ENCODE measurements around the genes HTR3C and EEF1AKMT4.

DNA sequence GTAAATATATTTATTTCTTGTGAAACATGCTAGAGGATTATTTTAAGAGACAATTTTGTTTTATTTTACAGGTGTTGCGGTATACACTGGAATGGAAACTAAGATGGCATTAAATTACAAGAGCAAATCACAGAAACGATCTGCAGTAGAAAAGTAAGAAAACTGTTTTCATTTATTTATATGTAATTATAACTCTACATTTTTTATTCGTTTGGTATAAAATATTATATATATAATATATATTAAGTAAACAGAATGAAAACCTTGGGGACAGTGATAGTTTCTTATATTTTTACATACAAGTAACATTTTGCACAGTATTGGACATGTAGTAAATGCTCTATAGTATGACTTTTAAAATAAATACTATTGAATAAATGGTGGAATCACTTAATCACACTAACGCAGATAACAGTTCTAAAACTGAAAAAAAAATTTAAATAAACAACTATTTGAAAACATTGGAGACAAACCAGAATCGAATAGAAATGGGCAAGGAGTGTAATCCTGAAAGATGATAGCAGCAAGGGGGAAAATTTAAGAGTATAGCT, 55.2 kb downstream of the ATP11B start:
- RRBS = no CpG with 5 or more reads among the region's 5 CpGs

- RRBS = no CpG with 5 or more reads among the region's 2 CpGs
Observed at GRCh38 chr3:182869073-182869497, 75.8 kb downstream of the ATP11B start.

GRCh38 chr3:182894610-182895611, 85.4 kb downstream of the DCUN1D1 start:
- RRBS = no CpG with 5 or more reads among the region's 8 CpGs

DNA sequence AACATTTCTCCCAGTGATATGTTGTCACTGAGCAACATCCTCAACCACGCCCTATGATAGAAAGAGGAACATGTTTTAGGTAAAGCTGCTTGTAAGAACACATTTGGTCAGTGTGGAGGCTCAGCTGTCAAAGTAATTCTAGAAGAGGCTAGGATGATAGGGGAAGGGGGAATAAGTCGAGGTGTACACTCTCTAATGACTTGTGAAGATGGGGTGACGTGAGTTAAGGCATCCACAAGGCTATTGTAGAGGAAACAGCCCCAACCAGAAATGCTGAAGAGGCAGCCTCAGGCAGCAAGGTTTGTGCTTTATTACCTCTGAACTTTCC, 42.6 kb upstream of the B3GNT5 start:
- RRBS = no CpG with 5 or more reads among the region's 3 CpGs

- RRBS = no CpG with 5 or more reads among the region's 6 CpGs
Observed at GRCh38 chr3:183255209-183256018, 2.4 kb downstream of the B3GNT5 start.

GRCh38 chr3:183264850-183265852, 12.1 kb downstream of the B3GNT5 start:
- RRBS = 40% methylated on average over 2 of the region's 17 CpGs

DNA sequence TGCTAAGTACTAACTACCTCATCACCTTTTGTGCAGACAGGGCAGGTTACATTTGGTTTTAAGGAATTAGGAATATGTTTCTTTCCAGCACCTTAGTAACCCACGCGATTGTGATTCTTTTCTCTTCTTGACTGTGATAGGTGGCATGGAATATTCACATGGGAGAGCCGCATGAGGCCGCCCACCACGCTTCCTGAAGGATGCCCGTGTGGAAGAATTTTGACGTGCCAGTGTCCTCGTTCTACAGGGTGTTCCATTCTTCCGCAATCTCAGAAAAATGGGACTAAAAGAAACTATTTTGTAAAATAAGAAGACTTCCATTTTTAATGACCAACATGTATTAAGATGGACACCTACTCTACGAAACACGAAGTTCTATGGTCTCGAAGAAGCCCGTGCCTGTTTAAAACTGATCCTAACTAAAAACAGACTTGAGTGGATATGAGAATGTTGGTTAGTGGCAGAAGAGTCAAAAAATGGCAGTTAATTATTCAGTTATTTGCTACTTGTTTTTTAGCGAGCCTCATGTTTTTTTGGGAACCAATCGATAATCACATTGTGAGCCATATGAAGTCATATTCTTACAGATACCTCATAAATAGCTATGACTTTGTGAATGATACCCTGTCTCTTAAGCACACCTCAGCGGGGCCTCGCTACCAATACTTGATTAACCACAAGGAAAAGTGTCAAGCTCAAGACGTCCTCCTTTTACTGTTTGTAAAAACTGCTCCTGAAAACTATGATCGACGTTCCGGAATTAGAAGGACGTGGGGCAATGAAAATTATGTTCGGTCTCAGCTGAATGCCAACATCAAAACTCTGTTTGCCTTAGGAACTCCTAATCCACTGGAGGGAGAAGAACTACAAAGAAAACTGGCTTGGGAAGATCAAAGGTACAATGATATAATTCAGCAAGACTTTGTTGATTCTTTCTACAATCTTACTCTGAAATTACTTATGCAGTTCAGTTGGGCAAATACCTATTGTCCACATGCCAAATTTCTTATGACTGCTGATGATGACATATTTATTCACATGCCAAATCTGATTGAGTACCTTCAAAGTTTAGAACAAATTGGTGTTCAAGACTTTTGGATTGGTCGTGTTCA, 16.7 kb downstream of the B3GNT5 start:
- RRBS = no CpG with 5 or more reads among the region's 24 CpGs

DNA sequence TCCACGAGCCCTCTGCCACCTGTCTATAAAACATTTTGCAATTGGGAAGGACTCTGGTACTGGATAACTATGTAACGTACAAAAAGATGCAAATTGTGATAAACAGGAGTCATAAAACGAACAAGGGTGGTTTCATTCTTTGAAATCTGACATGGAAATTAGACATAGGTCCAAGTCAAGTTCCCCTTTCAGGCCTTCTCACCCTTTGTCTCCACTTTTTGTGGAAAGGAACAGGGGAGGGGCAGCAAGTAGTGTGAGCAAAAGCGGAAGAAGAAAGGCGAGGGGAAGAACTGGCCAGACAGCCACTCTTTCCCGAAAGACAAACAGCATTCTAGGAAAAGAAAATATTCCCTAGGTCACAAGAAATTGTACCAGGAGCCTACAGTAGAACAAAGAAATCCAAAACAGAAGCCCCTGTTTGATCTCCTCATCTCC, 52.6 kb downstream of the MCF2L2 start:
- RRBS = no CpG with 5 or more reads among the region's 6 CpGs

DNA sequence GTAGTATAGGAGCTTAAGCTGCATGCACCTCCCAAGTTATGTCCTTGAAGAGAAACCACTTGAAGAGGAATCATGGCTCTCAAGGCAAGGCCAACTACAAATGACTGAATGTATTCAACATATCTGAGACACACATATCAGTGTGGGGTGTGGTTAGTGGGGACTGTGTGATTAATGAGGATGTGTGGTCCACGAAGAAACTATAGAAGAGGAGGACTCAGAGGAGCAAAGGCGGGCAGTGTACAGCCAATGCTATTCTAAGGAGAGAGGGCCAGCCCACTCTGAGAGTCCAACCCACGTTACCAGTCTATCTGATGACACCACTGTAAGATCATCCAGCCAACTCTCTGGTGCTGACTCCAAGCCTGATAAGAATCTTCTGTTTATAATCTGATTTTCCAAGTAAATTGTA, 47.3 kb downstream of the MCF2L2 start:
- RRBS = no CpG with 5 or more reads among the region's 3 CpGs

DNA sequence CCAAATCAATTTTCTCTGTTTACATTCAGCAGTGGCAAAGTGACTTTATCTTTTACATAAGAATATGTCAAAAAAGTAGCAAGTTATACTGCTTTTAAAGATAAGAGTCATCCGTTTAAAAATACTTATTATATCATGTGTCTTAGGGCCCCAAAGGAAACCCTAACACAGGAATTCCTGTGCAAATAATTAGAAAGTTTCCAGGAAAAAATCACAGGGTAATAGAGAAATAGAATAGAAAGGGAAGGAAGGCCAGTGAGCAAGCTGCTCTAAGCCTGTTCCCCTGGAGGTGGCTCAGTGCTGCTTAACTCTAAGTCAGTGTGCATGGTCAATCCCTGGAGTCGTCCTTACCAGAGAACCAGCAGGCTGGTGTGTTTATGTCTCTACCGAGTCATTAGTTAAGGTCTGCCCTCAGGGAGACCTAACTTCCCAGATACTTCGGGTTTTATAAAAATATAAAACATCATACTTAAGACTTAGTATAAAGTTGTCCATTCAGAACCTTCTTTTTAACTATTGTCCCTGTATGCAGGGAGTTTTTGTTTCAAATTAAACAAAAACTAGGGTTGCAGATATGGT, 21.0 kb upstream of the MCF2L2 start:
- RRBS = no CpG with 5 or more reads among the region's 4 CpGs

- RRBS = no CpG with 5 or more reads among the region's 5 CpGs
Observed at GRCh38 chr3:183553670-183554287, 1.7 kb downstream of the KLHL6 start.

- RRBS = no CpG with 5 or more reads among the region's 6 CpGs
Observed at GRCh38 chr3:183731501-183732072, 34.0 kb downstream of the YEATS2 start.

DNA sequence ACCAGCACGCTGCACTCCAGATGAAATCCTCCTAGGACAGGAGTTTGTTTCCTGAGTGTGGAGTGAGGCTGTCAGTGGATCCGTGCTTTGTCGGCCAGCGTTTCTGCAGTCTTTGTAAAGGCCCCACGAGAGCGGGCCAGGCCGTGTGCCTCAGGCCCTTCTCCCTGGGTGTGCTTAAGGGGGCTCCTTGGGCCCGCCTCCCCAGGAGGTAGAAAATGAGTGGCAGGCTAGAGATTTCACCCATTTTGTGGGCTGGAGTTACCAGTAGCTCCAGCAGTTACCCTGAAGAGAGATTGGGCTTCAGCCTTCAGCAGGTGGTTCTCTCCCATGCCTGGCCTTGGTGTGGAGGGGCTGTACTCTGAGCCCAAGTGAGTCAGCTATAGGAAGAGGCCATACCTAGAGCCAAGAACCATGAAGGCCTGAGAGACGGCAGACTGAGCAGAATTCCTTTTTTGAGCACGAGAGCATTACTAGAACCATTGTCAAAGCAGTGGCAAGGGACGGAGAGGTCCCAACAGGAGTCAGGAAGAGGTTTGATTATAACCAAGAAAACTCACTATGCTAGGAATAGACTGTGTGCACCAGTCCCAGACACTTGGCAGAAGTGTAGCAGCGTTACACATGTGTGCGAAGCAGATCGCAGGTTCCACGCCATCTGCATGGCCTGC, 14.5 kb downstream of the MAP6D1 start:
- RRBS = no CpG with 5 or more reads among the region's 15 CpGs

DNA sequence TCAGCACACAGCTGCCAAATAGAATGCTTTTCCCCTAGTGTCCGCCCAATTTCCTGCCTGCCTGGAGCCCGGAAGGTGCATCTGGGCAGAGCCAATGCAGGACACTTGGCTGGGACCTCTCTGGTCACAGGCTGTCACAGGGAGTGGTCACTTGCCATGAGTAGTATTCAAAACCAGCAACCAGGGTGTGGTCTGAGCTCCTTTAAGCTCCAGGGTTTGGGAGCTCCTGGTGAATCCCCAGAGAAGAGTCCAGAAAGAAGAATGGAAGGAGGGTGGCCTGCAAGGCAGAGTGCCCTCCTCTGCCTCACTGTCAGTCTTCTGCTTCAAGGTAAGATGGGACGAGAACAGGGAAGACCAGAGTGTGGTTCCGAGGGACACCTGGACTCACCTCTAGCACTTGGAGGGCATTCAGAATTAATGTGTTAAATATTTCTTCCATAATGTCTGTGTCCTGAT, at the start of gene HTR3C:
TSS of gene HTR3C (plus strand) at position 228 of the 456 bp plus-strand sequence.
- RRBS = no CpG with 5 or more reads among the region's 4 CpGs

DNA sequence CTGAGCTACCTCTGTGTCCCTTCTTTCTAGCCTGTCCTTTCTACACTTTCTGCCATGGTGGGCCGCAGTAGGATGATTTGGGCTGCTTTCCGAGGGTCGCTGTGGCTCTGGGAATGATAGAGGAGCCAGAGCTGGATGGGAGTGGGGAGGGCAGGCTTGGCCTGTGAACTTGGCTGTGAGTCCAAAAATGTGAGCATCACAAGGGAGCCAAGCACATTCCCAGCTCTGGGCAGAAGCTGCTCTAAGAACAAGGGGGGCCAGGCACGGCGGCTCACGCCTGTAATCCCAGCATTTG, 5.7 kb downstream of the DVL3 start:
- RRBS = no CpG with 5 or more reads among the region's 6 CpGs

GRCh38 chr3:184166032-184166328, 8.7 kb upstream of the AP2M1 start:
- RRBS = no CpG with 5 or more reads among the region's 9 CpGs

DNA sequence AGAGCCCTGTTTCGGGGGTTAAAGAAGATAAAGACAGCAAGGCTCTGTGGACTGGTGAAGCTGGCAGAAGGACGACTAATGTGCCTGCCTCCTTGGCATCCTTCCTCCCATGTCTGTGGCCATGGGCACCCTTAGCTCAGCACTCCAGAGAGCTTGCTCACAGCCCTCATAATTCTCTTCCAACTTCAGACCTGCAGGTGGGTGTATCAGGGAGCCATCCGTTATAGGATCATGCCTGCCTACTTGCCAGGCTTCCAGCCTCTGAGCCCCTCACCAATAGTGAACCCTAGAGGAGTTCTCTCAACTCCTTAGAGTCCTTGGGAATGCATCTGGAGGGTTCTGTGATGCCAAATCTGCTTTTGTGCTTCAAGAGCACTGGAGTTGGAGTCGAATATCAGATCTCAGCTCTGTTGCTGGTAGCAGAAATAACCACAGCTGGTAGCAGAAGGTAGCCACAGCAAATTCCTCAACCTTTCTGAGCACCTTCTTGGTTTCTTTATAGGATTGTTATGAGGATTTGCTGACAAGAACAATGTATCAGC, 9.3 kb downstream of the ABCF3 start:
- RRBS = no CpG with 5 or more reads among the region's 4 CpGs

DNA sequence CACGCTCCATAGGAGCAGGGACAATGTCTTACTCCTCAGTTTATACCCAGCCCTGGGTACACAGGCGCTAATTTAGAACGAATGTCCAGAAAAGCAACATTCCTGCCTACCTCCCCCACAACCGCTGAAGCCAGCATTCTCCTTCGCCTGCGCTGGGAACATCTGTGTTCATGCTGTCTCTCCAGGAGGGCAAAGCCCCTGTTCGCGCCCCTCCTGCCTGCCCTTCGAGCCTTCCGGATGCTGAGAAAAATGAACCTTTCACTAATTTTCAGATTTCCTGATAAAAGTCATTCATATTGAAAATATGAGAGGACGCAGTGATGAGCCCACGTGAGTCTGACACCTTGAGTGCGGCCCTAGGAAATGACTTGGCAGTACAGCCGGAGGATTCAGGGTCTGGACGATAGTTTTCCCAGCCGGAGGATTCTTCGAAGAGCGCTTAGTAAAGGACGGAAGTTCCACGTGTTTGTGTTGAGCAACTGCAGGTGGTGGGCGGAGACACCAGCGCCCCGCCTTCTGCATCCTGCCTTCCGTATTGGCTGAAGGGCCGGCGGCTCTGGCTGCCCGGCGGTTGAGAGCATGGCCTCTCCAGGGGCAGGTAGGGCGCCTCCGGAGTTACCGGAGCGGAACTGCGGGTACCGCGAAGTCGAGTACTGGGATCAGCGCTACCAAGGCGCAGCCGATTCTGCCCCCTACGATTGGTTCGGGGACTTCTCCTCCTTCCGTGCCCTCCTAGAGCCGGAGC, at the start of gene EEF1AKMT4:
TSS of gene EEF1AKMT4 (plus strand) at position 557 of the 745 bp plus-strand sequence.
- RRBS = 3% methylated on average over 5 of the region's 43 CpGs

GRCh38 chr3:184298672-184299152, 329 bp upstream of the PSMD2 start:
- RRBS = no CpG with 5 or more reads among the region's 36 CpGs

DNA sequence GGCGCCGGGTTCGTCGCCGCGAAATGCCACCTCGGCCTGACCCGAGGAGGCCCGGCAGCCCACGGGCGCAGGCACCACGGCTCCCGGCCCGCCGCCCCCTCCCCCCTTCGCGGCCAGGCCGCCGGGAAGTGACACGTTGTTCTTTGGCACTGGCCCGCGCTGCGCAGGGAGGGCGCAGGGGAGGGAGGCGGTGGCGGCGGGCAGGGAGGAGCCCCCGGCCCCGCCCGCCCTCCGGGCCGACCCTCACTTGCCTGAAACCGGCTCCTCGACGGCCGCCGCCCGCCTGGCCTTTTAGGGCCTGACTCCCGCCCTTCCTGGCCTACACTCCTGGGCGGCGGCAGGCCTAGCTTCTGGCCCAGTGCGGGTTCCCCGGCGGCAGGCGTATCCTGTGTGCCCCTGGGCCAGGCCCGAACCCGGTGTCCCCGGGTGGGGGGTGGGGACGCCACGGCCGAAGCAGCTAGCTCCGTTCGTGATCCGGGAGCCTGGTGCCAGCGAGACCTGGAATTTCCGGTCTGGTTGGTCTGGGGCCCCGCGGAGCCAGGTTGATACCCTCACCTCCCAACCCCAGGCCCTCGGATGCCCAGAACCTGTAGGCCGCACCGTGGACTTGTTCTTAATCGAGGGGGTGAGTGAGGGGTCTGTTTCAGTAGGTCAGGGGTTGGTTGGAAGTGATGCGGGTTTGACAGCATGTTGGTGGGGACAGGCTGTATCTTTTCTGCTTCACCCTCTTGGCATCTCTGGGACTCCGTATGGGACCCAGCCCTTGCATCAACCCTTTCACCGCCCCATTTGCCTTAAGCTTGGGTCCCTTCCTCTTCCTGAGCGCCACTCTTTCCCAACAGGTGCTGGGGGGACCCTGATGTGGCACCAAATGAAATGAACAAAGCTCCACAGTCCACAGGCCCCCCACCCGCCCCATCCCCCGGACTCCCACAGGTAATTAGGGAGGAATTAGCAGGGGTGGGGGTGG, 800 bp downstream of the EIF4G1 start:
- RRBS = 3% methylated on average over 33 of the region's 68 CpGs

Measured in amniotic epithelial cell (primary cell).